Hair follicular keratinocyte (primary cell): ENCODE measurements around a stretch of chr9.

- RAMPAGE, long total RNA = no peak
Observed at GRCh38 chr9:129109862-129110255, 734 bp downstream of the CRAT start.

DNA sequence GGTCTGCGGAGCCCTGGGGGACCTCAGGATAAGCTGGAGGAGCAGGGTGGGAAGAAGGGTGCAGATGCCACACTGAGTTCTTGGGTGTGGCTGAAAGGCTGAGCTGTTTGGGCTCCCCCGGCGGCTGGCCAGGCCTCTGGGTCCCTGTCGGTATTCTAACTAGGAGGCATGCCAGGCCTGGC, 27.7 kb downstream of the PTPA start:
- RAMPAGE, long total RNA = no peak

GRCh38 chr9:129147332-129147760, 30.7 kb downstream of the IER5L start:
- RAMPAGE, long total RNA = no peak

DNA sequence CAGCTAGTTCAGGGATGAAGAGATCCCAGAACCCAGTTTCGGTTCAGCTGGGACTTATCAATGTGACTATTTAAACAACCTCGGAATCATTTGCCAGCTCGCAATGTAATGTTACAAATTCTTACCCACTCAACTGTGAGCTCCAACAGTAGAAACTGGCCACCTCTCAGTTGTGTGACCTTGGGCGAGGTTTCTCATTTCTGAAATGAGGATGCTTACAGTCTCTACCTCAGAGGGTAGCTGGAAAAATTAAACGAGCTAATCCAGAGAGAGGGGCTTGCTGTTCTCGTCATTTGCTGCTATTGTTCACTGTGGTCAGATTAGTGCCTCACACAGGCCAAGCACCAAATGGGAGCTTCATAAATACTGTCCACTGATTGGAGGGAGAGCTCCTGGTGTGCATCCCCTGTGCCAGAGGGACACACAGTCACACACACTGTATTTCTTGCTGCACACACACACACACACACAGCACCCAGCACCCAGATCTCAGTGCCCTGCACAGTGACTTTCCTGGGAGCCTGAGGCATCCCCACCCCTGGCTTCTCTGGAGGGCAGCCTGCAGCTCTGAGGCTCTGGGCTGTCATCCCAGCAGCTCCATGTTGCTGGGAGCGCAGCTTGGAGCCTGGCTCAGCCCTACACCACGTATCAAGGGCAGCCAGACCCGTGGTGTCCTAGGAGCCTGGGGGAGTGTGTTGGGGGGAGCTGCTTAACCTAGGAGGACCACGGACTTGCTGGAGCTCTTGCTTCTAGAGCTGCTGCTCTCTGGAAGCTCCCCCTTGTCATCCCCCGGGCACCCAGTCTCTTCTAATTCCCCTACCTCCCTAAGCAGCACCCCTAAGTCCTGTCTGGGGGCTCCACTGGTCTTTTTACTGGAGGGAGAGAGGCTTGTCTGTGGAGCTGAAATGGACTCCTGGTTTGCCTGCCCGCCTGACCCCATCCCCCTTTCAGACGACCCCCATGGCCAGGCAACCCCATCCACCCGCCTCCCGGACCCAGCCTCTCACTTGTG, 5.4 kb downstream of the IER5L start:
- RAMPAGE, long total RNA = no peak

DNA sequence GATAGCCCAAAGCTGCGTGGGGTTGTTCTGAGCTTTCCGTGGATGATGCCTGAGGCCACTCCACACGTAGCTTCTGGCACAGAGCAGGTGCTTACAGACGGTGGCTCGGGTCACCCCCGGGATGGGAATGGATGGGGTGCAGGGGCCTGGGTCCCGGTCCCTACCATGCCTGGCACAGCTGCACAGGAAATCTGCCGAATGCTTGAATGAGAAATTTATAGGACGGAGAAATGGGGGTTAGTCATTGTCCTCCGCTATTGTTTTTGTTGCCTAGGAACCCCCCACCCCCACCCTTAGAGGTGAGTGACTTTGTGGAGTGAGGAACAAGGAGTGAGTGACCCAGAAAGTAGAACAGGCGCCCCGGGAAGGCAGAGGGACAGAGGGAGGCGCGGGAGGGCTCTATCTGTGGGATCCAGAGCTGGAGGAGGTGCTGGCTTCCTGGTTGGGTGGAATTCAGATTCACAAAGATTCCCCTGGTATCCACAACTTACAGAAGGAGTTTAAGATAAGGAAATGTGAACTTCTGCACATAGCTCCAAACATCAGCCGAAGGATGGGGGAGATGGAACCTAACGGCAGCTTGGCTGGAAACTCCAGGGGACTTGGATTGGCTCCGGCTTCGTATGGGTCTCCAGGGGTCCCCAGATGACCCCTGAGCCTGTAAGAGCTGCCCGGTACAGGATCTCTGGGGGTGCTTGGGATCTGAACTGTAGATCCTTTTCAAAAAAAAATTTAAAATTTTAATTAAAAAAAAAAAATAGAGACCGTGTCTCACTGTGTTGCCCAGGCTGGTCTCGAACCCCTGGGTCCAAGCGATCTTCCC, 68.5 kb upstream of the IER5L start:
- RAMPAGE, long total RNA = no peak

- RAMPAGE, long total RNA = no peak
Observed at GRCh38 chr9:129262145-129262672, 84.1 kb upstream of the IER5L start.

DNA sequence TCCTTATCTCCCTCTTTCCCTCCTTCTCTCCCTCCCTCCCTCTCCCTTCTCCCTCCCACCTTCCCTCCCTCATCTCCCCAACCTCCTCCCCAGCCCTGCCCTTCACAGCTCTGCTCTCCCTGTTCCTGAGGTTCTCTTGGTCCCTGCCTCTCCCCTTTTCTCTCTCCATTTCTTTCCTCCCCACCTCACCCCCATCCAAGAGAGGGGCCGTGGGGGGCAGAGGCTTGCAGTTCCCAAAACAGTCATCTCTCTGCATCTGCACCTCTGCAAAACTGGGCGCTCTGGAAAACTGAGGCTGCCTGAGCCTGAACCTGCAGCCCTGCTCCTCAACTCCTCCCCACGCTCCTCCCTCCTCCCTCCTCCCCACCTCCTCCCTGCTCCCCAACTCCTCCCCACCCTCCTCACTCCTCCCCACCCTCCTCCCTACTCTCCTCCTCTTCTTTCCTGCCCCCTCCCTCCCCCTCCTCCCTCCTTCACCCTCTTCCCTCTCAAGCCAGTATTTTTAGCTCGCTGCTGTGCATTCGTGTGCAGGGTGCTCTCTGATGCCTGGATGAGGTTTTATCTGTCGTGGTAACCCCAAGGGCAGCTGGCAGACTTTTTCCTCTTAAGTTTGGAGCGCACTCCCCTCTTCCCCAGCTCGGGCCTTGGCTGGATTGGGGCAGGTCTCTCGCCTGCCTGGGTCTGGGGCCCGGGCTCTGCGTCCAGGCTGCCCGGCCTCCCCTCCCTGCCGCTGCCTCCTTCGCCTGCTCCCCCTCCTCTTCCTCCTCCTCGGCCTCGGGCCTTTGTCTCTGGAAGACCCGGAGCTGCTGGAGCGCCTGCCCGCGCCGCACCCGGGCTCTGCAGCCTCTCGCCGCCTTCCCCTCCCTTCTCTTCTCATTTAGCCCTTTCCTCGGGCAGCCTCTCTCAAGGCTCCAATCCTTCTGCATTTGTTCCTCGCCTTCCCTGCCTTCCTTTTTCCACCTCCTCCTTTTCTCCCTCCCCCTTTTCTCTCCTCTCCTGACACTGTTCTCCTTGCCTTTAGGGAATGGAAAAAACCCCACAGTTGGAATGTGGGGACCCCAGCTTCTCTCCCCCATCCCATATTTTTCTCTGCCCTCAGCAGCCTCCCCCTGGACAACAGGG, 218.8 kb downstream of the C9orf50 start:
- RAMPAGE, long total RNA = no peak

DNA sequence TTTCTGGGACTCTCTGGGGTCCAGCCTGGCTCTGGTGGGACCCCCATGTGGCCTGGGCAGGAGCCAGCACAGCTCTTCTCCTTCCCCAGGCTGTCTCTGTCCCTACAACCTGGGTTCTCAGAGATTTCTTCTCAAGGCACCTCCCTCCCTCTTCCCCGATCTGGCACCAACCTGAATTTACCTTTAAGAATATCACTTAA, 218.0 kb downstream of the C9orf50 start:
- RAMPAGE, long total RNA = no peak

DNA sequence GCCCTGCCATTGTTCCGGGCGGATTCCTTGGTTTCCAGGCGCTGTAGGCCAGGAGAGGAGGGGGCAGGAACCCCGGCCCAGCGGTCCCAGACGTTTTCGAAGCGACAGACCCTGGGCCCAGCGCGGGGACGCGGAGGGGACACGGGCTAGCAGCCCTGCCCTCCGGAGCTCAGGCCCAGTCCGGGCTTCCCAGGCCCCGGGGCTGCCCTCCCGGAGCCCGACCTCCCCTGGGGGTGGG, 206.9 kb downstream of the C9orf50 start:
- RAMPAGE, long total RNA = no peak

DNA sequence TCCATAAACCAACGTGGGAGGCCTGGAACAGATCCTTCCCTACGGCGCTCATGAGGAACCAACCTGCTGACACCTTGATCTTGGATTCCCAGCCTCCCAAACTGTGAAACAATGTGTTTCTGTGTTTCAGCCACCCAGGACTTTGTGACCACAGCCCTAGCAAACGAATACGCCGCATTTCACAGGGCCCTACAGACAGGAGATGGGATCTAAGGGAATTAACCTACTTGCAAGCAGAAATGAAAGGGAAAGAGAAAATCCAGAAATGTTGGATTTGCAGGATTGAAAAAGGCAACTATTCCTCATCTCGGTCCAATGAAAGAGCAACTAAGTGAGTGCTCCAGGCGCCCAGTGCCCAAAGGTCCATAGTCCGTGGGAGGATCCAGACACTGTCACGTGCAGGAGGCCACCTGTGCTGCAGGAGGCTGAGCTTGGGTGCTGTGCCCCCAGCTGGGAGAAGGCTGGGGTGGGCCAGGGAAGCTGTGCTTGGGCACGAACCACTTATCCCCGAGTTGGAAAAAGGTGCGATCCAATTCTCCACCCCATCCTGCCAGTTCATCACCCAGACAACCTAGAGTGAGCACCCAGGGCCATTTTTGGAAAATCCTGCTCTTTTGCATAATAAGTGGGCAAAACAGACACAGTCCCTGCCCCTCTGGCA, 178.0 kb downstream of the C9orf50 start:
- RAMPAGE, long total RNA = no peak

GRCh38 chr9:129459586-129459919, 161.3 kb downstream of the C9orf50 start:
- RAMPAGE, long total RNA = no peak

GRCh38 chr9:129485313-129485759, 135.6 kb downstream of the C9orf50 start:
- RAMPAGE, long total RNA = no peak

DNA sequence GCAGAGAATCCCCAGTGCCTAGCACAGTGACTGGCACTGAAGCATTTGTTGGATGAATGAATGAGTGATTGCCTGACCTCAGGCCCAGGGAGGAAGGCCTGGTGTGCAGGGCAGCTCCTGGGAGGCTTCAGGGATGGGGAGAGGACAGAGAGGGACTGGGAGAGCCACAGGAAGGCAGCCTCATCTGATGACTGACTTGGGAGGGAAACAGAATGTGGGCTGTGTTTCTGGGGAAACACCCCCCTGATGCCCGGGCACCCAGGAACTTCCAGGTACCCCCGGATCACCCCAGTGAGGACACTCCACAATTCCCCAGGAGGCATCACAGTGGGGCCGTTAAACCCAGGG, 133.6 kb downstream of the C9orf50 start:
- RAMPAGE, long total RNA = no peak

- RAMPAGE, long total RNA = no peak
Observed at GRCh38 chr9:129561560-129562075, 59.3 kb downstream of the C9orf50 start.

DNA sequence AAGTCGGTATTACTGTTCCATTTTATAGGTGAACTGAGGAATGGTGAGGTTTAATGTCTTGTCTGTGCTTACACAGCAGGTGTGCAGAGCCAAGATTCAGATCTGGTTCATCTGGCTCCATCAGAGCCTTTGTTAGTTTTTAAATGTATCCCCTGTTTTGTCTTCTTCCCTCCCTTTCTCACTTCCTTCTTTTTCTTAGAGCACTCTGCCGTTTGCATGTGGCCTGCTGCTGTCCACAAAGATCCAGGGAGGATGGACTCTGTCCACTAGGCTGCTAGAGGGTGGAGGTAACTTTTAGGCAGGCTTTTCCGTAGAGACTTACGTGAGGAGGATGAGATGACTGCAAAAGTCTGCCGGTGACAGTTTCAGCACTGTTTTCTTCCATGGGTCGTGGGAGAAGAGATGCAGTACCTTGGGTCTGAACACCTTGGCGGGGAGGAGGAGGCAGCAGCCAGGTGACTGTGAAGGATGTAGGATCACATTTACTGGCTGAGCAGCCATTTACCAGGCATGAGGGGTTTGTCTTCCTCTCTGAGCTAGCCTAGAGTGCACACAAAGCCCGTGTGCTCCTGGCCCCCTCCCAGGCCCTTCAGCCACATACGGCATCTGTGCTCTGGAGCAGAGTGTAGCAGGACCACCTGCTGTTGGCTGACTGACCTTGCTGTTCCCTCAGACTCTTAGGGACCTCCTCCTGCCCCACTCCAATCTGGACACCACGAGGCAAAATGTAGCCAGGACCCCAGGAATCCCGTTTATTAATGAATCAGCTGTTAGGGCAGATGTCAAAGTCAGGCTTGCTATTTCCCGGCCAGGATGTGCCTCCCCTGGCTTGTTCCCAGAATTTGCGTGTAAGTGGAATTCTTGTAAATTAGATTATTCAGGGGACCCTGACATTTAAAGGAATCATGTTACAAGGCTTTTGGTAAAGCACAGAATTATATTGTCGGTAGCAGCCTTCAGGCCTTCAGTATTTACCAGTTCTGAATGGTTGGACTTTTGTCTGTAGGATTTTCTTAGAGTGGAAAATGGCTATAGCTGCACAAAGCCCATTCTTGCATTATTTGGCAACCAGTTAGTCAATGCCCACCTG, 1.9 kb downstream of the NTMT1 start:
- RAMPAGE, long total RNA = no peak

DNA sequence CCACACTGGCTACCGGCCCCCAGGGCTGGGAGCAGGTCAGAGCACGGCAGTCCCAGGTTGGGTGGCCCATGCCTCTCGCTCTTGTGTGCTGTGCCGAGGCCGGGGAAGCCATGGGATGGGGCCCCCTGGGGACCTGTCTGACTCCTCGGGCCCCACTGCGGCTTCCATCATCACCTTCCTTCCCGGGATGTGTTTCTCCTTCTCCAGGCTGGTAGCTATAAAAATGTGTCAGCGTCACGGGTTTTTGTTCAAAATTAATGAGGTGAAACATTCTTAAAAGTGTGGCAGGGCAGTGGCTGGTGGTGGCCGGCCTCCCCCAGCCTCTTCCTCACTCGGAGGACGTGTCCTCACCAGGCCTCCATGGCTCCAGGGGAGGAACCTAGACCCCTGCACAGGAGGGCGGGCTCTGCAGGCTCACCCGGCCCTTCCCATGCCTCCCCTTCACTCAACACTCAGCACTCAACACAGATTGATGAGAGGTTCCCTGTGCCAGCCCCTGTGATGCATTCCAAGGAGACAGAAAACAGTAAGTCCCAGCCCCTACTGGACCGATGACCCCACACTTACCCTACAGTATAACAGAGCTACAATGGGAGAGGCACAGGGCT, 43.3 kb downstream of the PTGES start:
- RAMPAGE, long total RNA = no peak

GRCh38 chr9:129751788-129752559, 868 bp downstream of the PTGES start:
- RAMPAGE, long total RNA = no peak

DNA sequence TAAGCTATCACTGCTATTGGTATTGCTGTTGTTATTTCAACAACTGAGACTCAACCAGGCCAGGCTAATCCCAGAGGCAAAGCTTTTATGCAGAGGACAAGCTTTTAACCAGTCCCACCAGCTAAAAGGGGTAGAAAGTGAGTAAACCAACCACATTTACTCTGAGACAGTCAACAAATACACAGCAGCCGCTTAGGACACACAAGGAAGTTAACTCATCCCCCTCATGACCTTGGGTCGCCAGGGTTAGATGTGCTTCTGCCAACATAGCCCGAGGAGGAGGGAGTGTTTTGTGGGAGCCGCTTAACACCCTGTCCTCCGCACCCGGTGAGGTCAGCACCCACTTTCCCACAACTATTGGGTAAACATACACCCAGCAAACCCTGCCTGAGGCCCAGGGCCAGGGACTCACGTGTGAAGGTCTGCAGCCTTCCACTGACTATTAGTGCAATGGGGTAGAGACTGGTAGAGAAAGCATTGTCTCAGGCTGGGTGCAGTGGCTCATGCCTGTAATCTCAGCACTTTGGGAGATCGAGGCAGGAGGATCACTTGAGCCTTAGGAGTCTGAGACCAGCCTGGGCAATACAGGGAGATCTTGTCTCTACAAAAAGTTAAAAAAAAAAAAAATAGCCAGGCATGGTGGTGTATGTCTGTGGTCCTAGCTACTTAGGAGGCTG, 20.8 kb upstream of the PTGES start:
- RAMPAGE, long total RNA = no peak

- RAMPAGE, long total RNA = no peak
Observed at GRCh38 chr9:129822778-129823713, 890 bp downstream of the TOR1A start.

- RAMPAGE, long total RNA = no peak
Observed at GRCh38 chr9:129836223-129836893, 1.1 kb downstream of the USP20 start.